Measurements from ENCODE around the genes BSPRY and POLE3.

DNA sequence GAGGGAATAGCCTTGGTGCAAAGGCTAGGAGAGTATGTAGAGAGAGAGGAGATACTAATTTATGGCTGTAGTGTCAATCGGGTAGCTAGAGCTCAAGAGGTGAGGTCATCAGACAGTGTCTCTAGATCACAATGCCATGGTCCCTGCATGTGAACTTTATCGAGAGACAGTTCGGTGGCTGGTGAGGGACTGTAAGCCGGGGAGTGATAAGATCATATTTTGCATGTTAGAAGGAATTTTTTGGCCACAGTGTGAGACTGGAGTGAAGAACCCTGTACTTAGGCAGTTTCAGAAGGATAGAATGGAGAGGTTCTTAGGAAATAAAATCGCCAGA lies 1.2 kb downstream of the ZNF483 start:
- RRBS = no CpG with 5 or more reads among the region's 5 CpGs

- RRBS = no CpG with 5 or more reads among the region's 6 CpGs
These were observed 13.2 kb downstream of the PTGR1 start for GRCh38 chr9:111586294-111586682.

GRCh38 chr9:111945281-111945654 lies 48.7 kb downstream of the UGCG start:
- RRBS = no CpG with 5 or more reads among the region's 3 CpGs

DNA sequence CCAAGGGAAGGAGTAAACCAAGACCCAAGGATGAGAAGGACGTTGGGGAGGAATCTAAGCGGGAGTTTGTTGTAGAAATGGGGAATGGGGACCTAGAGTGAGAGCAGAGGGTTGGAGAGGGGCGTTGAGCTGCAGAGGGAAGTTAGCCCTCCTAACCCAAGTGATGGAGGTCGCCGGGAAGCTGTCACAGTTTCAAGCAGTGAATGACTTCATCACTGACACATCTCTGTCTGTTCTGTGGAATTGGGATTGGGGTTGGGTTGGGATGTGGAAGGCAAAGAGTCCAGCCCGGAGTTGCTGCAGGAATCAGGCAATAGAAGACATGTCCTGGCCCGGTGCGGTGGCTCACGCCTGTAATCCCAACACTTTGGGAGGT lies 781 bp upstream of the SUSD1 start:
- RRBS = 86% methylated on average over 2 of the region's 9 CpGs

GRCh38 chr9:112222408-112222995 lies 47.4 kb upstream of the SUSD1 start:
- RRBS = no CpG with 5 or more reads among the region's 2 CpGs

DNA sequence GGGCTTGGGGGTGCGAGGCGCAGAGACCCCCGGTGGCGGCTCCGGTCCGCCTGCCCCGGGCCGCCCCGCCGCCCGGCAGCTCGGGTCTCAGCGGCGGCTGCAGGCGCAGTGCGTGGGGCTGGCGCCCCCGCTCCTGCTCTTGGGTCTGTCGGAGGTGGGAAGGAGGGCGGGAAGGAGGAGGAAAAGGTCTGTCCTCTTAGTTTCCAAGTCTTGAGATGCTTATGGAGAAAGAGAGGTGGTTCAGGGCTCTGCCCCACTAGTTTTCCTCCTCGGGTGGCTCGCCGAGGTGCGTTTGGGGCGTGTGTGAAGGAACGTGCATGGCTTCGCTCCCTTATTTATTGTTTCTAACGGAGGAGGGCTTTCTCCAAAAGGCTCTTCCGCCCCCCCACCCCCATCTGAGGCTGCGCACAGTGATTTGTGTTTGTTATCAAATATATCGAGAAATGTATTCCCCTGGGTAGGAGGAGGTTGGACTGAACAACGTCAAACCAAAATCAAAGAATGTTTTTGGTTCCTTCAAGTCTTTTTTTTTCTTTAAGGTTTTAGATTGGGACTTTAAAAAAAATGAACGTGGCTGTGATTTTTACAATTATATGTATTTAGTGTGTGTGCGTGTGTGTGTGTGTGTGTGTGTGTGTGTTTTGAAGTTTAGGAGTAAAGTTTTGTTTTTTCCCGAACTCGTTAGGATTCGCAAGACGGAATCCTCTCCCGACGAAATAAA lies 868 bp downstream of the KIAA1958 start:
- RRBS = no CpG with 5 or more reads among the region's 40 CpGs

- RRBS = no CpG with 5 or more reads among the region's 4 CpGs
These were observed 5.1 kb downstream of the SNX30 start for GRCh38 chr9:112755677-112756066.

DNA sequence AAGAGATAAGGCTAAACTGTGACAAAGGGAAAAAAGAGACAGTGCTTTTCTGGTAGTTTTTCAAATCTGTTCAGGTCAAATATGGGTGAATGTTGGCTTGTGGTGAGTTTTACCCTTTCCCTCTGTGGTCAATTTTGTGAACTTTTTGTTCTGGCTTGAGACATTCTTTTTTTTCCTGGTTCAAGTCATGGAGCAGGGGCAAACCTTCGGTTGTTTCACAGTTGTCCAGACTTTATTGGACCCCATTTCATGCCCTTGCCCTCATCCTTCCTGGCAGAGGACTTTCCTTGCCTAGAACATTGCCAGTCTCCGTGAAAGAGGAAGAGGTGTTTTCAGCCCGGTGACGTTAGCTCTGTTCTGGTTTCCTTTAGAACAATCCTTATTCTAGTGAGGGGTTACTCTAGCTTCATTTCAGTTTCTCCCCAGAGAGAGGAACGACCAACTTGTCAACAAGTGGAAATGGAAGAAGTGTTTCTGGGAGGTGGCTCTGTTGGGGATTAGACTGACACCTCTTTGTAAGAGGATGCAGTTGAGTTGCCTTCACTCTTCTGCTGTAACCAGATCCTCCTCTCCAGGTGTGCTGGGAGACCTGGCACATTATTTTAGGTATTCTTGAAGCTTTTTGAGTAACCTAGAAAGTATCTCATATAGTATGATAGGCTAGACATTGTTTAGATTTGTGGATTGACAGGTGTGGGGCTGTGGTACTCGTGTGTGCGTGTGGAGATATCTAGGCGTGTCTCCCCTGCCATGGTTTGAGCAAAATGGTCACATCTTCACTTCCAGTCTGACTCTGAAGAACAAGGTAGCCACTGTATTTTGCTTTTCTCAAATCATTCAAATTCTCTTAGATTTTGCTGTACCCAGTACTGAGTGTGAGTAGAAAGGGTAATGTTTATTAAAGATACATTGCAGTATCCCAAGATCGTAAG lies 21.5 kb downstream of the SNX30 start:
- RRBS = no CpG with 5 or more reads among the region's 9 CpGs

DNA sequence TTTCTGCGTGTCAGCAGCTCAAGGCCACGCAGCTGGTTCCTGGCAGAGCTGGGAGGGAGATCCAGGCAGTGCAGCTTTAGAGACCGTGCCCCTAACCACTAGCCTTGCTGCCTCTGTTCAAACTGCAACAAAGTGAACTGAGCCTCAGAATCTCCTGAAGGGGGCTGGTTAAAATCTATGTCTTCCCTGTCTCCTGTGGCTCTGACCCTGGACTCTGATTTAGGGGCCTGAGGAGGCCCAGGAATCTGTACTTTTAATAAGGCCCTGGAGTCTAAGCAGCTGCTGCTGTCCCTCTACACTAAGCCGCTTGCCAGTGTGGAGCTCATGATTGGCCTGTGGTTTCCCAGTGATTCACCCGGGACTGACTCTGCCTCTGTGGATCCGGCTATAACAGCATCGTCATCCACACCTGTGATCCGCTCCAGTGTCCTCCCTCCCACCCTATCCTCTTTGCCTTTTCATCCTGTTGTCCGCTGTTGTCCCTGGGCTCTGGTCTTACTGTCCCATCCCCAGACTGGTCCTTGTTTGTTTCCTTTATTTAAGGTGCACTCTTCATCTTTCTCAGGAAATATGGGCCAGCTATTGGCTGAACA lies 3.6 kb downstream of the SLC31A2 start:
- RRBS = no CpG with 5 or more reads among the region's 9 CpGs

GRCh38 chr9:113261894-113262743 lies 13.3 kb downstream of the CDC26 start:
- RRBS = no CpG with 5 or more reads among the region's 2 CpGs

DNA sequence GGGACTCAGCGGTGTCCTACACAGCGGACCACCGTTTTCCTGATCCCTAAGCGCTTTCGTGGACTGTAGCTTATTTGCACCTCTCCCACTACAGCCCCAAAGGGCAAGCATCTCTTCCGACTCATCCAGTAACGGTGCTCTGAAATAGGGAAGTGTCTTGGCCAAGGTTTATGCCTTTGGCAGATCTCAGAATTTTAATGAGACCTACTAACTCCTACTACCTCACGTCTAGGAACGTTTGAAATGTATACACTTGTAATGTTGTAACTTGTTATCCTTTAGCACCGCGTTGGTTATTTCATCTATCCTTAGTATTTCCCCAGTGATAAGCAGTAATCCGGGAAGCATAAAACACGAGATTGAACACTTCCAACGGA lies 421 bp downstream of the PRPF4 start:
- RRBS = no CpG with 5 or more reads among the region's 14 CpGs

DNA sequence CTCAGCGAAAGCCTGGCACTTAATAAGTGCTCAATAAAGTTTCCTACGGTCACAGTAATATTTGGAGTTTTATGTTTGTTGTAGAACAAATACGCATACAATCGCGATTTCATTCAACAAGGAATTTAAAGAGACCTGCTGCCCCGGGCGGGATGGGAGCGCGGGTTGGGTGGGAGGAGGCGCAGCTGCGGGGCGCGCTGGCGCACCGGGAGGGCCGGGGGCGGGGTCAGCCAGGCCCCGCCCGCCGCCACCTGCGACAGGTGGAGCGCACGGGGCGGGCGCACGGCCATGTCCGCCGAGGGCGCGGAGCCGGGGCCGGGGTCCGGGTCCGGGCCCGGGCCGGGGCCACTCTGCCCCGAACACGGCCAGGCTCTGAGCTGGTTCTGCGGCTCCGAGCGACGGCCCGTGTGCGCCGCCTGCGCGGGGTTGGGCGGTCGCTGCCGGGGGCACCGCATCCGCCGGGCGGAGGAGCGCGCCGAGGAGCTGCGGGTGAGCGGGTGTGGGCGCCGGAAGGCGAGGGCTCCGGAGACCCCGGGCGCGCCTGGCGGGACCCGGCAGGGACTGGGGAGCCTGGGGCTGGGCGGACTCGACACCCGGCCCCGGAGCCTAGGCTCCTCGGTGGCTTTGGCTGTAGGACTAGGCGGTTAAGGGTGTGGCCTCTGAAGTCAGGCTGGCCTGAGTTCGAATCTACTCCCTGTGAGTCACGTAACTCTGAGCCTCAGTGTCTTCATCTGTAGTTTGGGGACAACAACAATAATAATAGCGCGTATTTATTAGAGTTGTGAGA lies at the start of gene BSPRY:
BSPRY (plus strand) TSS at position 250 of the 787 bp plus-strand sequence.
- RRBS = 4% methylated on average over 38 of the region's 78 CpGs

DNA sequence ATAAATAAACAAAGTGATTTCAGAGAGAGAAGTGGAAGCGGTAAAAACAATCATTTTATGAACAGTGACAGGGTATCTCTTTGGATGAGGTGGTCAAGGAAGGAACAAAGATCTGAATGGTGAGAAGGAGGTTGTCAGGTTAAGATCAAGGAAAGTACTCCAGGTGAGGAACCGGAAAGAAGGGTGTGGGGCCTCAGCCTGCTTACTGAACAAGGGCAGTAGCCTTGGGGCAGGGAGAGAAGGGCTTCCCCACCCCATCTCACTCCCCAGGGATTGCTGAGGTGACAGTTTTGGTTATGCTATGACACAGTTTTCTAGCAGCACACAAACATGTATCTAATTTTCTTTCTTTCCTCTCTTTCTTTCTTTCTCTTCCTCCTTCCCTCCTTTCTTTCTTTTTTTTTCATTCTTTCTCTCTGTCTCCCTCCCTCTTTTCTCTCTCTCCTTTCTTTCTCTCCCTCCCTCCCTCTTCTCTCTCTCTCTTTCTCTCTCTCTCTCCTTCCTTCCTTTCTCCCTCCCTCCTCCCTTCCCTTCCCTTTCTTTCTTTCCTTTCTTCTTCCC lies 4.1 kb upstream of the HDHD3 start:
- RRBS = no CpG with 5 or more reads among the region's 2 CpGs

GRCh38 chr9:113395252-113395630 lies 5.8 kb downstream of the ALAD start:
- RRBS = no CpG with 5 or more reads among the region's 2 CpGs

- RRBS = 2% methylated on average over 9 of the region's 86 CpGs
These were observed at the start of gene POLE3 for GRCh38 chr9:113409848-113411030. Gene POLE3 (minus strand): TSS chr9:113410675.

DNA sequence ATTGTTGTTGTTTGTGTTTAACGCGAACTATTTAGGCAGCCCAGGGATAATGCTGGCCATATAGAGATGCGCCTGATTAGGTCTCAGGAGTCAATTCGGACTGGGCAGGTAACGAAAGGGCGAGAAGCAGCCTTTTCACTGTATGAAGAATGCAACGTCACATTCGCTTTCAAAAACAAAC lies 374 bp downstream of the C9orf43 start:
- RRBS = no CpG with 5 or more reads among the region's 8 CpGs

DNA sequence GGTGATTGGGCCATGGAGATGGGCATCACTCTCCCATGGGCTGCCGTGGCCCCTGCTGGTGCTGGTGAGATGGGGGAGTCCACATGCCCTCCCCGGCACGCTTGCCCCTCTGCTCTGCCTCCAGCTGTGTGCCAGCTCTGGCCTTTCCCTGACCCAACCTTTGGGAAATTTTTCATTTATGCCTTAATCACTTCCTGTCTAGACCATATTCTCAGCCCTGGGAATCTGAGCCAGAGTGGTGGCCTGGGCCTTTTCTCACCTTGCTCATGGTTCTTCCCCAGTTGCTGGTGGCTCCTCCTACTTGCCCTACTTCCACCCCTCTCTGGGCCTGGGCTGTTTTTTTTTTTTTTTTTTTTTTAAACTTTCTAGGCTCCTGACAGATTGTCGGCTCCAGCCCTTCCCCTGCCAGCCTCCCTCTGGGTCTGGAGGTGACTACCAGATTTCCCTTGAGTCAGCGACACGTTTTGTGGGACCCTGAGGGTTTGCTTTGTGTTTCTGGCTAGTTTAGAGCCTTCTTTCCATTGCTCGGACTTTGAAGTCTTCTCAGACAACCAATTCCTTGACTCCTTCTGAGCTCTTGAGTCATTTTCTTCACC lies 56.8 kb downstream of the RGS3 start:
- RRBS = no CpG with 5 or more reads among the region's 7 CpGs

DNA sequence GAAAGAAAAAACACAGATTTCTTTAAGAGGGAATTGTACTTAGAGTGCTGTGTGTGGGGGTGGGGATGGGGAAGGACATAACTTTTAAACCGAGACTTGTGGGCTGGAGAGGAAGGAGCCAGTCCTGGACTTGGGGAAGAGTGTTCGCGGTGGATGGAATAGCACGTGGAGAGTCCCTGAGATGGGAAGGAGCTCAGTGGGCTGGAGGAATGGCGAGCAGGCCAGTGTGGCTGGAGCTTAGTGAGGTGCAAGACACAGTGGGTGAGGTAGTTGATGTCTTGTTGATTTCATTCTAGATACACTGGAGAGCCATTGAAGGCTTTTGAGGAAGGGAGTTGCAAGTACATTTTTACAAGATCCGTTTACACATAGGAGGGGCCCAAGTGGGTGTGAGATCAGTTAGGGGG lies 78.5 kb downstream of the RGS3 start:
- RRBS = no CpG with 5 or more reads among the region's 6 CpGs

- RRBS = no CpG with 5 or more reads among the region's 12 CpGs
These were observed 117.2 kb downstream of the RGS3 start for GRCh38 chr9:113580325-113581457.

DNA sequence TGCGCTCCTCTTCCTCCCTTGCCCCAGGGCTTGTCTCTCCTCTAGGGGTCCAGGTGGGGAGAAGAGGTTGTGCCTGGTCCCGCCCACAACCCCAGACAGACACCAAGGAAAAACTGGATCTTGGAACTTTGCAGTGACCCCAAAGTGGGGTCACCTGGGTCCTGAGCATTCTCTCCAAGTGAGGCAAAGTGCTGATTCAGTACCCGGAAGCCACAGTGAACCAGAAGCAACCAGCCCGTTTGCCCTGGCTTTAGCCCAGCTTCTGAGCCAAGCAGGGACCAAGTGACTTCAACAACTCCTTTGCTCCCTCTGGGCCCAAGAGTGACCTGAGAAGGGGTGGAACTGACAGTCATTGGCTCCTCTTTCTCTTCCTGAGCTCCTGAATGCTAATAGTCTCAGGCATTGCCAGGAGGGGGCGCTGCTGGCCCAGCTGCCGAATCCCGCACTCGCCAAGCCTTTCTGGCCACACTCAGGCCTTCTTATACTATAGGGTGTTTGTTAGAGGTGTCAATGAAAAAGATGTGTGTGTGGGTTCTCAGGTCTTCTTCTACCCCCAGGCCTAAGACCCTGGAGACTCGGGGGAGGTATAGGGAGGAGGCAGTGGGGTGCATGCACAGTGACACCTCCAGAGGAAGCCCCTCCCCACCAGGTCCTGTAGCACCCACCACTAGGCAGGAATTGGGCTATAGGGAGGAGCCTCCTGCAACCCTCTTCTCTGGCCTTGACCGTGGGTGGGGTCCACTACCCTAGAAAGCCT lies 128.1 kb downstream of the RGS3 start:
- RRBS = no CpG with 5 or more reads among the region's 10 CpGs